Right lobe of liver (tissue), 4 donors: ENCODE measurements around a stretch of chr16.

- PRO-cap, 4 experiments = peak in 4 of 4 experiments; most common plus-strand start chr16:85514609 (in 2); most common minus-strand start chr16:85514836 (in 4)
- RAMPAGE, long total RNA, 2 experiments = no peak in any of the 2 experiments
Measured at GRCh38 chr16:85514343-85514975, 98.7 kb upstream of the GSE1 start.

DNA sequence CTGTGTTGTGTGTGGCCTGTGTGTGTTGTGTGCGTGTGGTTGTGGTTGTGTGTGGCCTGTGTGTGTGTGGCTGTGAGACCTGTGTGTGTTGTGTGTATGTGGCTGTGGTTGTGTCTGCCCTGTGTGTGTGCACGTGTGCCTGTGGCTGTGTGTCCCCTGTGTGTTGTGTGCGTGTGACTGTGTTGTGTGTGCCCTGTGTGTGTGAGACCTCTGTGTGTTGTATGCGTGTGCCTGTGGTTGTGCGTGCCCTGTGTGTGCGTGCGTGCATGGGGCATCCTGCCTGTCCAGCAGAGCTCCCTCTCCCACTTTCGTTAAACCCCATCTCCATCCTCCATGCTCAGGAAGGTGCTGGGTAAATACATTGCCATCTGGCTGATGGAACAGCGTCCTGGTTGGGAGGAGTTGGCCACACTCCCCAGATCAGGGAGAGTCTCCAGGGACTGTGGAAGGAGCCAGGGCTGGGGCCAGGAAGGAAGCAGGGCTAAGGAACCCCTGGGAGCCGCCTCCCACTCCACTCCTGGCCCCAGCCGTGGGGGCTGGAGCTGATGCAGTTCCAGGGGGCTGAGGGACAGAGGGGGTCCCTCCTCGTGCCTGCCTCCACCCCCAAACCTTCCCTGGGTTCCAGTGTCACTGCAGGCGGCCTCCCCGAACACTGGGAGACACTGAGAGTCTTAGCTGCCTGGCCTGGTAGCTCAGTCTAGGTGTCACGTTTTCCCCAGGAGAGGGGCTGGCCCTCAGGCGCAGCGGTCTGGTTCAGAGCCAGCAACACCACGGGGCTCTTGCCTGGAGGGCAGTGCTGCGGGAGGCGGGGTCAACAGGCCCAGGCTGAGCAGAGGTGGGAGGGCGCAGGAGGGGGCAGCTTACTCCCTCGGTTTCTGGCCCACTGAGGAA is 89.8 kb upstream of the GSE1 start:
- PRO-cap, 4 experiments = peak in 3 of 4 experiments; most common plus-strand start position 793 of the sequence (in 2); most common minus-strand start position 708 of the sequence (in 3)
- RAMPAGE, long total RNA, 2 experiments = no peak in any of the 2 experiments

DNA sequence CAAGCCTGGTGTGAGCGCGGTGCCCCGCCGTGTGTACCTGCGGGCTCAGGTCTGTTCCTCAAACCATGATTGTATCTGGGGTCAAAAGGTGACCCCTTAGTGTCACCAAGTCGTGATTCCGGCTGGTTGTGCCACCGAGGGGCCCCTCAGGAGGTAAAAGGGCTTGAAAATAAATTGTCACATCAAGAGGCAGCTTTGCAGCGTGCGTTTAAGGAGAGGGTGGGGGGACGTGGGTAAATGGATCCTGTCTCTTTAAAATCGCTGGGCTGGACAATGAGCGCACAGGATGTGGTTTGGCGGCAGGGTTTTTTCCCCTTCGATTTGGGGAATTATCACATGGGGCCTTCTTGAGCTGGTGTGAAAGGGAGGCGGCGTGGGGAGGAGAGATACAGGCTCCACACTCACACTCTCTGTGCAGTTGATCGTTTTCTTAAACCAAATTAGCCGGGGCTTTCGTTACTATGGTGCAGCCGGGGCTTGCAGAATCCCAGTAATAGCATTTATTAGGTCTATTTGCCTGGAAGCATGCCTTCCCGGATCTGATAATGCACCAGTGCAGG is 59.1 kb upstream of the GSE1 start:
- PRO-cap, 4 experiments = peak in 4 of 4 experiments; most common plus-strand start position 360 of the sequence (in 3); most common minus-strand start position 231 of the sequence (in 2)
- RAMPAGE, long total RNA, 2 experiments = start-site peak on the plus strand in 2 of 2 experiments, centred at positions 217 to 384 of the sequence, 6 to 7 reads per replicate

DNA sequence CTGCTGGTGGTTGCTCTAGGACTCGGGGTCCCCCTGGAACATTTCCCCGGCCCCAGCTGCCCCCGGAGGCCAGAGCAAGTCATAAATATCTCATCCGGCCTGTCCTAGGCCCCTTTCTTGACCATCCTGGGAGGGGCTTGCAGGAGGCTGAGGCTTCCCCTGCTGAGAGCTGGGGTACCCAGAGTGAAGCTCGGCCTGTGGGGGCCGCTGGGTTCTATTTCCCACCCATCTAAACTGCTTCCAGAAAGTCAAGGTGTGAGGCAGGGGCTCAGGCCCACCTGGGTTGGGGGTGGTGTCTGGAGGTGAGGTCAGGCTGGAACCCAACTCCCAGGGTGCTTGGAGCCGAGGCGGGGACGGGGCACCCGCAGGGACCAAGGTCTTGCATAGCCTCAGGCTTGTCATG is 51.5 kb upstream of the GSE1 start:
- PRO-cap, 4 experiments = no peak in any of the 4 experiments
- RAMPAGE, long total RNA, 2 experiments = no peak in any of the 2 experiments

GRCh38 chr16:85569384-85570324 is 43.5 kb upstream of the GSE1 start:
- PRO-cap, 4 experiments = peak in 3 of 4 experiments; most common plus-strand start chr16:85570016 (in 2); most common minus-strand start chr16:85569903 (in 2)
- RAMPAGE, long total RNA, 2 experiments = no peak in any of the 2 experiments

- PRO-cap, 4 experiments = no peak in any of the 4 experiments
- RAMPAGE, long total RNA, 2 experiments = no peak in any of the 2 experiments
Measured at GRCh38 chr16:85627878-85628776, 15.0 kb downstream of the GSE1 start.

GRCh38 chr16:85639469-85639971 is 26.4 kb downstream of the GSE1 start:
- PRO-cap, 4 experiments = peak in 1 of 4 experiments; most common plus-strand start chr16:85639765 (in 1)
- RAMPAGE, long total RNA, 2 experiments = no peak in any of the 2 experiments

GRCh38 chr16:85659246-85659624 is 29.5 kb downstream of the GINS2 start:
- PRO-cap, 4 experiments = no peak in any of the 4 experiments
- RAMPAGE, long total RNA, 2 experiments = no peak in any of the 2 experiments

GRCh38 chr16:85746394-85747392 is 4.2 kb downstream of the C16orf74 start:
- PRO-cap, 4 experiments = no peak in any of the 4 experiments
- RAMPAGE, long total RNA, 2 experiments = no peak in any of the 2 experiments

DNA sequence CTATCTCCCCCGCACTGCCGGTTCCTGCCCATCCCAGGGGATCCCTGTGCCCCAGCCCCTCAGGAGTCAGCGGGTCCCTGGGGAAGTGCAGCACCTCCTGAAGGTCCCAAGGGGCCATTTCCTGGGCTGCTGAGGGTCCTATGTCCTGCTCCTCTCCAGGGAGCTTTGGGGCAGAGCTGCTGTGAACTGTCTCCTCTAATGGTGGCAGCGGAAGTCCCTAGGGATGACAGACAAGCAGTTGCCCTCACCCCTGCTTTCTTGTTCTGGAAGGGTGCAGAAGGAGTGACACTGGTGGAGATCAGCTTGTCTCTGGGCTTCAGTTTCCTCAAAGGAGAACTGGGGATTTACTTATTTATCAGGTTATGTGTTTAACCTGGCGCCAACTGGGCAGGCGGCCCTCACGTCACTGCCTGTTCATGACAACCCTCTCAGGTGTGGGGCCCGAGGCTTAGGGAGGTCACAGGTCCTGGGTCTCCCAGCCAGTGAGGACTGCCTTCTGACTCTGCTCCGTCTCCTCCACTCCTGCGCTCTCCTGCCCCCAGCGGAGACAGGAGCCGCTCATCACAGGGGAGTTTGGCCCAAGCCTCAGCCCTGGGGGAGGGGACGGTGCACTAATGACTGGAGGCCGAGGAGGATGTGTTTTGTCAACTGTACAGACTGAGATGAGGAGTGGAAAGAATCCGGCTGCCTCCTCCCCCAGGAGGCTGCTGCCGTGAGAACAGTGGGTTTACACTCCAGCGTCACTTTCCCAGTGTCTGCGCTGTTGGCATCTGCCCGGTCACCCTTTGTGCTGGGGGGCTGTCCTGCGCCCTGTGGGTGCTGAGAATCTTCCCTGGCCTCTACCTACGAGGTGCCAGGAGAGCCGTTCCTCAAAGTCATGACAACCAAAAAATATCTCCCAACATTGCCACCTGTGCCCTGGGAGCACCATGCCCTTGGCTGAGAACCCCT is 2.1 kb upstream of the C16orf74 start:
- PRO-cap, 4 experiments = no peak in any of the 4 experiments
- RAMPAGE, long total RNA, 2 experiments = no peak in any of the 2 experiments

- PRO-cap, 4 experiments = no peak in any of the 4 experiments
- RAMPAGE, long total RNA, 2 experiments = no peak in any of the 2 experiments
Measured at GRCh38 chr16:85796112-85797043, 3.0 kb downstream of the EMC8 start.

- PRO-cap, 4 experiments = no peak in any of the 4 experiments
- RAMPAGE, long total RNA, 2 experiments = no peak in any of the 2 experiments
Measured at GRCh38 chr16:85801078-85801388, 1.5 kb downstream of the COX4I1 start.

- PRO-cap, 4 experiments = peak in 1 of 4 experiments; most common minus-strand start chr16:85838530 (in 1)
- RAMPAGE, long total RNA, 2 experiments = no peak in any of the 2 experiments
Measured at GRCh38 chr16:85838287-85838740, 38.8 kb downstream of the COX4I1 start.

GRCh38 chr16:85847481-85848298 is 48.2 kb downstream of the COX4I1 start:
- PRO-cap, 4 experiments = peak in 4 of 4 experiments; most common plus-strand start chr16:85848152 (in 4); most common minus-strand start chr16:85847985 (in 3)
- RAMPAGE, long total RNA, 2 experiments = no peak in any of the 2 experiments

GRCh38 chr16:86018166-86019025 is 119.4 kb downstream of the IRF8 start:
- PRO-cap, 4 experiments = no peak in any of the 4 experiments
- RAMPAGE, long total RNA, 2 experiments = no peak in any of the 2 experiments

DNA sequence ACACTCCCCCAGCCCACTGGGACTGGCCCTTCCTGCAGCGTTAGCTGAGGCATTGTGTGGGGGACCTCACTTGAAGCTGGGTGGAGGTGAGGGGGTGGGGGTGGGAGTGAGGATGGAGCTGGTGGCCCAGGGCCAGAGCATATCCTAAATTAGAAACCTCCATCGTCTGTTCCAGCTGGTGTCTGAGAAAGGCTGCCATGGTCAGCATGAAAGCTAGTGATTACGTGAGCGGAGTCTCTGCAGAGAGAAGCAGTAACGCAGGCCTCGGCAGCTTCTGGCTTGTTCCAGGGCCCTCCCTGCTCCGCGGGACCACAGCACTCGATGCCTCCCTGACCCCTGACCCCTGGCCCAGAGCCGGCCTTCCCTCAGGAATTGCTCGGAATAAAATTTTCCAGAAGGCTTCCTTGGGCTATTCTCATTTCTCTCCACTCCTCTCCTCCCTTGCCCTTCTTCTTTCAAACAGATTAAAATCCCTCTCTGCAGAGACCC is 160.9 kb downstream of the IRF8 start:
- PRO-cap, 4 experiments = no peak in any of the 4 experiments
- RAMPAGE, long total RNA, 2 experiments = no peak in any of the 2 experiments

- PRO-cap, 4 experiments = no peak in any of the 4 experiments
- RAMPAGE, long total RNA, 2 experiments = no peak in any of the 2 experiments
Measured at GRCh38 chr16:86196479-86197073, 297.6 kb downstream of the IRF8 start.

- PRO-cap, 4 experiments = peak in 1 of 4 experiments; most common minus-strand start chr16:86343445 (in 1)
- RAMPAGE, long total RNA, 2 experiments = no peak in any of the 2 experiments
Measured at GRCh38 chr16:86343088-86343879, 167.0 kb upstream of the FOXF1 start.

DNA sequence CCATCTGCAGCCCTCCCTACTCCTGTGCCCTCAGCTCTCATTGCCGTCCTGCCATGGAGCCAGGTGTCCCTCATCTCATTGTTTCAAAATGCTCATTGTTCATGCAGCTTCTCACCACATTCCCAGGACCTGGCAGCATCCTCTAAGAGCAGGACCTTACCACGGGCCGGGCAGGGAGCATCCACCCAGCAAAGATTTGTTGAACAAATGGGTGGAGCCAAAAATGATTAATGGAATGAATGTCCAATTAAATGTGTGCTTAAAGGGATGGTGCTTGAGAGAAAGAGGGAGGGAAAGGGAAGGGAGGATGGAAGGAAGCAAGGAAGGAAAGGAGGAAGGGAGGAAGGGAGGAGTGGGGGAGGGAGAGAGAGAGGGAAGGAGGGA is 126.9 kb upstream of the FOXF1 start:
- PRO-cap, 4 experiments = no peak in any of the 4 experiments
- RAMPAGE, long total RNA, 2 experiments = no peak in any of the 2 experiments

DNA sequence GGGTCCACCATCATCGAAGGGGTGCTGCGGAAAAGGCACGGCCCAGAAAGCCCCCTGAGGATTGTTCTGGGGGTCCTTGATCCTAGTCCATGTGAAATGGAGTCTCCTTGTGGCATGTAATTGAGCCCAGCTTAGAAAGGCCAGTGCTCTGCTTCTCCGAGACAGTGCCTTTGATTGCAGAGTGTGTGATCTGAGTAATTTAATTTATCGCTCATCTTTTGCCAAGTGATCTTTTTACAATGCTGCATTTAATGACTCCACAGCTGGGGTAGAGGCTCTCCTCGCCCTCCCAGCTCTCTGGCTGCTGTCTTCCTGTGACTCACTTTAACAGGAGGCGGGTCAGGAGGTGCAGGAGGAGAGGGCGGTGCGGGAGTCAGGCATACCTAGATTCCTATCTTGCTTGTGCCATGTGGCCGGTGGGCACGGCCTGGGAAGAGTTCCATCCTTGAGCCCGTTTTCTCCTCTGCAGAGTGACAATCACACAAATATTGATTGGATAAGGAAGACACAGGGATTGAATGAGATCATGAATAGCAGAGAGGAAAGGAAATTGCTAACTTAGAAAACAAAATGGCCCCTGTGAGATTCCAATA is 113.4 kb upstream of the FOXF1 start:
- PRO-cap, 4 experiments = no peak in any of the 4 experiments
- RAMPAGE, long total RNA, 2 experiments = no peak in any of the 2 experiments